PC-3 (cell line): Measurements from ENCODE around the genes F2RL2, ARSB, DMGDH and TENT2.

DNA sequence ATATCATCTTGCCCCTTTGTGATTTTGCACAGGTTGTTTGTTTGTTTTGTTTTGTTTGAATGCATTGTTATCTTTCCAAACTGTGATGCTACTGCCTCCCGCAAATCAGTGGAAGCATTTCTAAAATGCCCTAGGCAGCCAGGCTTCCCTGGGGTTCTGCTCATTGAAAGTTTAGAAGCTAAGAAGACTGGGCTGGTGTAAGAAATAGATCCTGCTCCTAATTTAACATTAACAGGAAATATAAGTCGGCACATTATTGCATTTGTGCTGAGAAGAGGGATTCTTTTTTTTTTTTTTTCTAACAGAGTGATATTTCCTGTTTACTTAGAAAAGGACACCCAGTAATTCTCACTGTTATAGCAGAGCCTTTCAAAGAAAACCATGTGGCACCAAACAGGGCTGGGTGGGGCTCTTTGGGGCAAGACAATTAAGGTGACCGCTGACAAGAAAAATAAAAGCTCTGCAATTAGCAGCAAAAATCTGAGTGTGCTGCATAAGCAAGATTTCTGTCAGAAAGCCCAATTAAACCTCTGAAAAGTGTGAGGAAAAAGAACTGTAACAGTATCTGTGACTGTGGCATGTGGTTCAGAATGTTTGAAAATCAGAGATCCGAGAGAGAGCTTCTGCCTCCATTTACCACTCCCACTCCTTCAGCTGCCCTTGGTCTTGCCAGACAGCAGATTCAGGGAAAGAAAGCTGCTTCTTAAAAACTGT lies 77.2 kb upstream of the IQGAP2 start:
- RAMPAGE, long total RNA = no peak

DNA sequence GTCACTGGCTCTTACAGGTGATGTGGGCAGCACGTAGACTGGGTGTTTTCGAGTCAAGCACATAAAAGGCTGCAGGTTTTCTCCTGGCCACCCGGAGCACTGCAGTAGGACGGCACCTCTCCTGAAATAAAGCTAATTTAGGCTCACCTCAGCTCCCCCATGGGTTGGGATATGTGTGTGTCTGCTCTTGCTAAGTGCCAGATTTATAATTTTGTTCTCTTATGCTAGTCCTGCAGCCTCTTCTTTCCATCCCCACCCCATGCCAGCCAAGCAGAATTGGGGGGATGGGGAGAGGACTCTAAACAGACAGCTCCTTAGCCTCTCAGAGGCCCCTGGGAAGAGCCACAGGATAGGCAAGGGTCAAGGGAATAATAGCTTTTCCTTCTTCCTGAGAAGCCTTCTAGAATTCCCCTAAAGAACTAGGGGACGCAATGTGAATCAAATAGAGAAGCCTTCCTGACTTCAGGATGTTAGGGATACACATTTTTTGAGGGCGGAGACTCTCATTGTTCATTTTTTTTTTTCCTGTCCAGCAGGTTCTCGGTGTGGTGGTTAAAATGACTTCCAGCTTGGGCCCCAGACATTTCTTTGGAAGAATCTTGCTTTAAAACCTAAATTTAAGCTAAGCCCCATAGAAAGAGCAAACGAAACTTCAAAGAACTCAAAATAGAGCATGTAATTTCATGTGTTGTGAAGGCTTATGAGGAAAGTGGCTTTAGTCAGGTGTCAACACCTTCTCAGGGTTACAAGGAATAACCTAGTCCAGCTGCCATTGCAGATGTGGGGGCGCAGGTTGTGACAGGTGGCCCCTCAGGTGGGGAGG lies 80.7 kb downstream of the IQGAP2 start:
- RAMPAGE, long total RNA = no peak

- RAMPAGE, long total RNA = no peak
Observed at GRCh38 chr5:76584147-76584853, 38.9 kb downstream of the F2RL2 start.

- RAMPAGE, long total RNA = no peak
Observed at GRCh38 chr5:76590278-76590591, 33.0 kb downstream of the F2RL2 start.

- RAMPAGE, long total RNA = no peak
Observed at GRCh38 chr5:76622771-76623720, at the start of gene F2RL2. TSS of gene F2RL2 (minus strand) at chr5:76623403.

DNA sequence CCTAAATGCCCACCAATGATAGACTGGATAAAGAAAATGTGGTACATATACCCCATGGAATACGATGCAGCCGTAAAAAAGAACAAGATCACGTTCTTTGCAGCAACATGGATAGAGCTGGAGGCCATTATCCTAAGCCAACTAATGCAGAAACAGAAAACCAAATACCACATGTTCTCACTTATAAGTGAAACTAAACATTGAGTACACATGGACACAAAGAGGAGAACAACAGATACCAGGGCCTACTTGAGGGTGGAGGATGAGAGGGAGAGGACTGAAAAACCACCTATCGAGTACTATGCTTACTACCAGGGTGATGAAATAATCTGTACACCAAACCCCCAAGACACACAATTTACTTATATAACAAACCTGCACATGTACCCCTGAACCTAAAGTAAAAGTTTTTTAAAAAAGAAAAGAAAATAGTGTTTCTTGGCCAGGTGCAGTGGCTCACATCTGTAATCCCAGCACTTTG lies 25.6 kb downstream of the F2R start:
- RAMPAGE, long total RNA = no peak

GRCh38 chr5:76958495-76959153 lies 5.8 kb downstream of the CRHBP start:
- RAMPAGE, long total RNA = no peak

- RAMPAGE, long total RNA = no peak
Observed at GRCh38 chr5:77688521-77689246, 50.2 kb upstream of the OTP start.

GRCh38 chr5:77851144-77852268 lies 75.4 kb upstream of the TBCA start:
- RAMPAGE, long total RNA = no peak

DNA sequence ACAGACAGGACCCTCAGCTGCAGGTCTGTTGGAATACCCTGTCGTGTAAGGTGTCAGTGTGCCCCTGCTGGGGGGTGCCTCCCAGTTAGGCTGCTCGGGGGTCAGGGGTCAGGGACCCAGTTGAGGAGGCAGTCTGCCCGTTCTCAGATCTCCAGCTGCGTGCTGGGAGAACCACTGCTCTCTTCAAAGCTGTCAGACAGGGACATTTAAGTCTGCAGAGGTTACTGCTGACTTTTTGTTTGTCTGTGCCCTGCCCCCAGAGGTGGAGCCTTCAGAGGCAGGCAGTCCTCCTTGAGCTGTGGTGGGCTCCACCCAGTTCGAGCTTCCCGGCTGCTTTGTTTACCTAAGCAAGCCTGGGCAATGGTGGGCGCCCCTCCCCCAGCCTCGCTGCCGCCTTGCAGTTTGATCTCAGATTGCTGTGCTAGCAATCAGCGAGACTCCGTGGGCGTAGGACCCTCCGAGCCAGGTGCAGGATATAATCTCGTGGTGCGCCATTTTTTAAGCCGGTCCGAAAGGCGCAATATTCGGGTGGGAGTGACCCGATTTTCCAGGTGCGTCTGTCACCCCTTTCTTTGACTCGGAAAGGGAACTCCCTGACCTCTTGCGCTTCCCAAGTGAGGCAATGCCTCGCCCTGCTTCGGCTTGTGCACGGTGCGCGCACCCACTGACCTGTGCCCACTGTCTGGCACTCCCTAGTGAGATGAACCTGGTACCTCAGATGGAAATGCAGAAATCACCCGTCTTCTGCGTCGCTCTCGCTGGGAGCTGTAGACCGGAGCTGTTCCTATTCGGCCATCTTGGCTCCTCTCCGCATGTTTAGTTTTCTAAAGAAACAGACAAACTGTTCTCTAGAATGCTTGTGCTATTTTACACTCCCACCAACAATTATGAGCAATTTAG lies 97.2 kb downstream of the SCAMP1 start:
- RAMPAGE, long total RNA = no peak

DNA sequence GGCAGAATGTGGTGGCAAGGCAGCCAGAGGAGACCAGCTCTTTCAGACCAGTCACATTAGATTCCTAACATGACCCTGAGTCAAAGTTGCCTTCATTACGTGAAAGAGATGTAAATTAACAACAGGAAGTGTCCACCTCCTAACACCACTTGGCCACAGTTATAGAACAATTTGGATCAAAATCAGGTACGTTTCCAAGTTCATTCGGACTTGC lies 91.2 kb downstream of the LHFPL2 start:
- RAMPAGE, long total RNA = no peak

- RAMPAGE, long total RNA = no peak
Observed at GRCh38 chr5:78984901-78985700, at the start of gene ARSB. TSS of gene ARSB (minus strand) at chr5:78985310.

GRCh38 chr5:79068221-79069060 lies 1.0 kb downstream of the DMGDH start:
- RAMPAGE, long total RNA = no peak

- RAMPAGE, long total RNA = no peak
Observed at GRCh38 chr5:79069381-79069803, at the start of gene DMGDH. TSS of gene DMGDH (minus strand) at chr5:79069674.

DNA sequence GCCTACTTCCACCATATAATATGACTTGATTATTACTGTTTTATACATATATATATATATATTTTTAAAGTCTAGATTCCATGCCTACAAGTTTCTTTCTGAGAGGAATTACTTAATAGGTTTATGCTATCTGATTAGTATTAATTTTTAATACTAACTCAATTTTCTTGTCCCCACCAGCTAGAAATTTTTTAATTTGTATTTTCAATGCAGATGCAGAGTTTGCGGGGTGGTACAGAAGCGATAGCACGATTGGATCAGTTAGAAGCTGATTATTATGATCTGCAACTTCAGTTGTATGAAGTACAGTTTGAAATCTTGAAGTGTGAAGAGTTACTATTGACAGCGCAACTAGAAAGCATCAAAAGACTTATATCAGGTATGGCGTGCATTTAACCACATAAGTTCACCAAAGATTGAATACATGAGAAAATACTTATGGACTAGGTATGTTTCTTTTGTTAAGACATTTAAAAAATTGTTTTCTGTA lies 64.1 kb downstream of the JMY start:
- RAMPAGE, long total RNA = no peak

DNA sequence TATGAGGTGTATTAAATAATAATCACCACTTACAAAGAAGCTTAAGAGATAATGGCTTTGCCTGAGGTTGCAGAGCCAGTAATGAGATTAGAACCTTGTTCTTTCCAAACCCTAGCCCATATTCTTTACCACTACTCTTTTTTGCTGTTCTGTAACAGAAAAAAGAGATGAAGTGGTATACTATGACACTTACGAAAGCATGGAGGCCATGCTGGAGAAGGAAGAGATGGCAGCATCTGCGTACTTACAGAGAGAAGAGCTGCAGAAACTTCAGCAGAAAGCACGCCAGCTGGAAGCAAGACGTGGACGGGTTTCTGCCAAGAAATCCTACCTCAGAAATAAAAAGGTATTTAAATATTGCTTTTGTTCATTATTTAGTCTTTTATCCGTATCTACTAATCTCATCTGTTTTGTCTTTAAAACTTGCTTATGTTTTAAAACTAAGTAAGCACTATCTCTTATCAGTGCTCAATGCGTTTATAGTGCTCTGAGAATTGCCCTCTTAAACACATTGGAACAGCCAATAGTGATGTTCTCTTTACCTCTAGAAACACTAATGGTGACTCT lies 64.7 kb downstream of the JMY start:
- RAMPAGE, long total RNA = no peak

DNA sequence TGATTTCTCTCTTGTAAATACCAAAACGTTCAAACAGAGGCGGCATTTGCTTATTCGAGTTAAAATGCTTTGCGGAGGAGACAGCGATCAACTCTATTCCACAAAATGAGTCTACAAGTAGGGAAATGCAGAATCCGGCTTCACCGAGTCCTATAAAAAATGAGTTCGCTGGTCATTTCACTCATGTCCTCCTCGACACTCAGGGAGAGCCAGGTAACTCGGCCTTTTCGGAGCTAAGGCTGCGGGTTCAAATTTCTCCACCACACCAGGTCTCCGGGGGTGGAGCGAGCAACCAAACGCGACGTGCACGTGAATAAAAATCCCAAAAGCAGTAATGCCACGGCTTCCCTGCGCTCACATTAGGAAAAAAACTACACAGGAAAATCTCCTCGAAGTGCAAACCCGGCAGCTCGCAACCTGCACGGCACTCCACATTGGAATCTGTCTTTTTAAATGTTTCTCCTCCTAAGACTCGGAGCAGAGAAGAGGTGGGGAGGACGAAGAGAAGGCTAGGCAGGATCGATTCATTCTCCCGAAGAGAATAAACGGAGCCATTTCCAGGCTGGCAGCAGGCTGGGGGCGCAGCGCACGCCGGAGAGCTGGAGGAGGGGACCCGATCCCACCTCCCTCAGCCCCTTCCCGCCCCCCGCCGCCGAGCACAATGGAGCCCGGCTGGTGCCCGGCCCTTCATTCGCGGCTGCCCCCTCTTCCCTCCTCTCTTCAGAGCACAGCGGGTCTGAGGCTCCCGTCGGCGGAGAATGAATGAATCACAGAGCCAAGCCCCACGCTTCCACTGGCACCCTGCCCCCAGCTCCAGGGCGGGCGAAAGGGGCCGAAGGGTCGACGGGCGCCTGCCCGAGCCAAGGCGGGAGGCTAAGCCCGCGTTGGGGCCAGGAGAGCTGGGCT lies 736 bp downstream of the HOMER1 start:
- RAMPAGE, long total RNA = no peak

DNA sequence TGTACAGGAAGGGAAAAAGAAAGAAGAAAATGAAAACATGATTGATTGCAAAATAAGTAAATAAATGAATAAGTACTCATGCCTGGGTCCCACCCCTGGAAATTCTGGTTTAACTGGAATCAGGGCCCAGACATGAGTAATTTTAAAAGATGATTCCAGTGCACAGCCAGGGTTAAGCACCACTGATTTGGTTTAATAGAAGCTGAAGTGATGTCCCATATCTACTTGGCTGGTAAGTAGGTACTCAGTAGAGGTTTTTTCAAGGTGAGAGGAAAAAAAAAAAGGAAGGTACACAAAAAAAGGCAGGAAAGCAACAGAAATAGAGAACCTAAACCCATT lies 34.1 kb upstream of the HOMER1 start:
- RAMPAGE, long total RNA = no peak

DNA sequence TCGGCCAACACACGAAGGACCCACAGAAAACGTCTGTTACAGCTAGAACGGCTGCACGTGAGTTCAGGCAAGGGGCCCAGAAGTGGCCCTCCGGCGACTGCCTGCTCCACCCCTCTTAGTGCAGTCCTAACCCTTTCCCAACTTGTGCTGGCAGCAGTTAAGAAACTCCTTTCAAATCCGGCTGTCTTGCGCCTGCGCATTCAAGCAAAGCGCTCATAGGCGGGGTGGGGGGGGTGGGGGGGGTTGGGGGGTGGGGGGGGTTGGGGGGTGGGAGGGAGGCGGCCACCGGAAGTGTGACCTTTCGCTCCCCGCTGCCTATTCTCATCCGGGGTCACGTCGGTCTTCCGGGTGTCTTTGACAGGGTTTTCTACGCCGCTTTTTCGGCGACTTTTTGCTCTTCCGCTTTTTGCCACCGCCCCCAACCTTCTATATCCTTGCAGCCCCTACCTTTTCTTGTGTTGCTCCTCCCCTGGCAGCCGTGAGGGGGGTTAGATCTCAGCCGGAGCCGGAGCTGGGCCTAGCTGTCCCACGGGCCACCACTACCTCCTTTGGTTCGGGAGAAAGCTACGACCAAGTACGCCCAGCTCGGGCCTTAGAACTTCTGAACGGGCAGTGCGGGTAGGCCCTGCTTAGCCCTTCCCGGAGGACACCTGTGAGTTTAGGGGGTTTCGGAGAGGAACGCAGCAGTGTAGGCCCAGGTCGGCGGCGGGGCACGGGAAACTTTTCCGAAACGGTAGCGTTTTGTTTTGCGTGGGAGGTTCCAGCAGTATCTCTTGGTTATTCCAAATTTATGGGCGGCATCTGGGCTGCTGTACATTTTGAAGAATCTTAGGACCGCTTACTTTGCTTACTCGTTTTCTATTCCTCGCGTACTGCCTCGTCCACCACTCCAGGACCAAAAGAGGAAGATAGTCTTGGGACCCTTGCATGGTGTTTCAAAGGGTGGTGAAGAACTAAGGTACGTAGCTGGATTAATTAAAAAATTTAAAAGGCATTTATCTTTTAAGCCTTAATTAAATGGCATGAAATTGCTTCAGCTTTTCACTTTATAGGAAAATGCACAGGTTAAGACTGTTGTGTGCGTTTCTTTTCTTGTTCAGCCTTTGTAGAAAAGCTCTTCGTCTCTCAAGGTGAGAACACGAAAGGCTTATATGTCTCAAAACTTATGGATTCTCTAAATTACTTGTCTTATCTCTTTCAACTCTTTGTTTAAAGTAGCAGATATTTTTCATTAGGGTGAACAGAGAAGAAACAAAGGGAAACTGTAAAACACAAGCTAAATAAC lies at the start of gene TENT2:
TENT2 (plus strand) TSS at position 324 of the 1,285 bp plus-strand sequence.
- RAMPAGE, long total RNA = no peak

- RAMPAGE, long total RNA = no peak
Observed at GRCh38 chr5:79630841-79631992, 19.0 kb downstream of the TENT2 start.